GM12892 (cell line): ENCODE data around the genes PRR4, PRH1, TAS2R13, PRH2, TAS2R42 and PRB2.

GRCh38 chr12:10849141-10849730 lies at the start of gene PRR4:
Gene PRR4, minus strand, starts transcription at chr12:10849475.
- RRBS, result no CpG with 5 or more reads among the region's 3 CpGs

GRCh38 chr12:10884130-10884397 lies at the start of gene PRH1:
Gene PRH1, minus strand, starts transcription at chr12:10884255.
- RRBS, result no CpG with 5 or more reads among the region's 2 CpGs

GRCh38 chr12:10909287-10909729 lies at the start of gene TAS2R13:
Gene TAS2R13, minus strand, starts transcription at chr12:10909562.
- RRBS, result no CpG with 5 or more reads among the region's 2 CpGs

DNA sequence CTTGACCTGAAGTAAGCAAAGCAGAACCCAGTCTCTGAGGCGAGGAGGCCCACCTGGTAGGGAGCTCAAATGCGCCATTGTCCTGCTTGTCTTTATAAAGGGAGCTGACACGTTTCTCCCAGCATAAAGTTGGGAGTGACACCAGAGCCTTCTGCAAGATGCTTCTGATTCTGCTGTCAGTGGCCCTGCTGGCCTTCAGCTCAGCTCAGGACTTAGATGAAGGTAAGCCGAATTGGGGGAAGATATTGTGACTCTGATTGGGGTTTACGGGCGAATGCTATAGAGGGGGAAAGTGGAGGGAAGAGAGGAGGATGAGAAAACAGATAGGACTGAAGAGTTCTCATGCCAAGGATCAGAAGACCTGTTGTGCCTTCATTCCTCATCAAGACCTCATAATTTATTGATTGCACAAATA lies at the start of gene PRH2:
PRH2 (plus strand) TSS at position 121 of the 415 bp plus-strand sequence.
- RRBS, result no CpG with 5 or more reads among the region's 6 CpGs

GRCh38 chr12:10942008-10942618 lies 3.0 kb upstream of the TAS2R14 start:
- RRBS, result no CpG with 5 or more reads among the region's 4 CpGs

DNA sequence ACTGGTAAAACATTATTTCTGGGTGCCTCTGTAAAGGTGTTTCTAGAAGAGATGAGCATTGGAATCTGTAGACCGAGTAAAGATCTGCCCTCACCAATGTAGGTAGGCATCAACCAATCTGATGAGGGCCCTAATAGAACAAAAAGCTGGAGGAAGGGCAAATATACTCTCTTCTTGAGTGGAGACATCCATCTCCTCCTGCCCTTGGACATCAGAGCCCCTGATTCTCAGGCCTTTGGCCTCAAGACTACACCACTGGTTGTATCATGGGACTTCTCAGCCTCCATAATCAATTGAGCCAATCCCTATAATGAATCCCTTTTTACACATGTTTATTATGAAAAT lies 6.9 kb upstream of the SMIM10L1 start:
- RRBS, result no CpG with 5 or more reads among the region's 1 CpG

DNA sequence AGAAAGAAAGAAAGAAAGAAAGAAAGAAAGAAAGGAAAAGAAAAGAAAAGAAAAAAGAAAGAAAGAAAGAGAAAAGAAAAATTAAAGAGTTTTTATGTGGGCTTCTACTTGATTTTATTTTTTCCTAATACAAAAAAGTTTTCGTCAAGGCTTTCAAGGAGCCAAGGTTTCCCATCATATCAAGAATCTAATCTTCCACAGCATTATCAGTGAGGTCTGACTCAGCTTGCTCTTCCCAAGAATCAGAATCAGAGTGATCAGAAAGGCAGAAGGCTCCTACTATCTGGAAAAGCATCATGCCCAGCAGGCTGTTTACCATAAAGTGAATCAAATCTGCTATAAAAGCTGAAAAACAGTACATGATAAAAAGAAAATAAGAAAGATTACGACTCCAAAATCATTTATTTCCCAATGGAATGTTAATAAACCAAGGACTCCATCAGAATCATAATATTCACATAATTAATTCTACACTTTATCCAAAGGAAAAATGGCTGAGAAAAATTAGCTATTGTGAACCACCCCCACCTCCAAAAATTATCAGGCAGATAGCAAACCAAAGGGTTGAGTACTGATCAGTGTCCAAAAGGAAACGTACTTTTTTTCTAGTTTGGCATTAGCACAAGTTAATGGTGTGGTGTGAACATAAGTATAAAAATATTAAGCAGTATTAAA lies 2.5 kb upstream of the SMIM10L1 start:
- RRBS, result no CpG with 5 or more reads among the region's 3 CpGs

DNA sequence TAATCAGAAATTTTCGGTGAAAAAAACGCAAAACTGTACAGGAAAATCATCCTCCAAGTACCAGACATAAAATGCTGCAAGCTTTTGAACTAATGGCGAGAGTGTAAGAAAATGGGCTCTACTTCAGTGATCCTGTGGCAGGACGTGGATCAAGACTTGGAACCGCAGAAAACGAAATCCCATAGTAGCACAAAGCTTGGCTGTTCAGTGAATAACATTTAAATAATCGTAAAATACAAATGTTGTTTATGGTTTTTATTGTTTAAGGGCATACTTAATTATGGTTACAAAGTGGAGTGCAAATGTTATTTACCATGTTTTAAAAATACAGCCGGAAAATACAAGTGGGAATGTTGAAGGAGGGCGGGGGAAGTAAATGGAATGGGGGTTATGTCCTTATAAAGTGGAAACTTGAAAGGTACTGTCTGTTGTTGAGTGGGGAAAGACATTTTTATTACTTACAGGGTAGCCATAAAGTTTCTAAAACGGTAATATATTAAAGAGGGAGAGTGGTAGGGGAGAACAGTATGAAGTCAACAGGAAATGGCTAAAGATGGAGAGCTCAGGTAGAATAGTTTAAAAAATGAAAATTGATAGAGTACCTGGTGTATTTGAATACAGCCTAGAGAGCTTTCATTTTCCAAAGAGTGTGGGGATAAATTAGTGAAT lies 1.2 kb downstream of the SMIM10L1 start:
- RRBS, result no CpG with 5 or more reads among the region's 10 CpGs

- RRBS, result no CpG with 5 or more reads among the region's 2 CpGs
These were observed at the start of gene TAS2R42 for GRCh38 chr12:11186722-11187230. Gene TAS2R42, minus strand, starts transcription at chr12:11186937.

DNA sequence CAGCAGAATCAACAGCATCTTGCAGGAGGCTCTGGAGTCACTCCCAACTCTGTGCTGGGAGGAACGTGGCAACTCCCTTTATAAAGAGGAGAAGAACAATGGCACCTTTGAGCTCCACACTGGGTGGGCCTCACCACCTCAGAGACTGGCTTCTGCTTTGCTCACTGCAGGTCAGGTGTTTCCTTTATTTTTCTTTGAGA lies at the start of gene PRB2:
PRB2 (minus strand) TSS at position 56 of the 200 bp plus-strand sequence.
- RRBS, result no CpG with 5 or more reads among the region's 1 CpG

- RRBS, result no CpG with 5 or more reads among the region's 12 CpGs
These were observed 93.5 kb upstream of the ETV6 start for GRCh38 chr12:11555647-11556716.

GRCh38 chr12:11701268-11702287 lies 52.1 kb downstream of the ETV6 start:
- RRBS, result no CpG with 5 or more reads among the region's 16 CpGs

- RRBS, result no CpG with 5 or more reads among the region's 11 CpGs
These were observed 53.7 kb downstream of the ETV6 start for GRCh38 chr12:11702870-11703813.

- RRBS, result no CpG with 5 or more reads among the region's 13 CpGs
These were observed 100.6 kb downstream of the ETV6 start for GRCh38 chr12:11749772-11750753.

- RRBS, result no CpG with 5 or more reads among the region's 25 CpGs
These were observed 102.7 kb downstream of the ETV6 start for GRCh38 chr12:11752063-11752754.

DNA sequence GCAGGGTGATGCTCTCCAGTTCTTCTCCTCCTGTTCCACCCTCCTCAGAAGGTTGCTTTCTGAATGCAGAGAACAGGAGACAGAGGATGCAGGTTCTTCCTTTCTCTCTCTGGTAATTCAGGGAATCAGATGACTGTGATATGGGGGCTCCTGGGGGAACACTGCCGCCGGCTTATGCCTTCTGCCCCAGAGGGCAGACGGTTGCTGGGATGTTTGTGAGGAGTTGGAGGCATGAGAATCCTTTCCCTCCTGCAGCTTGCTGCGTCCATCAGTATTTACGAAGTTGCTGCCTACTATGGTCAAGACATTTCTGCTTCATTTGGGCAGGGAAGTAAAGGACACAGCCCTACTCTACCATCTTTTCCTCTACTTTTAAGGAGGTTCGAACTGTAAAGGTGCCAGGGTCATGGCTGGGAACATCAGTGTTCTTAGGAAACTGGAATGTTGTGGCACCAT lies 104.1 kb downstream of the ETV6 start:
- RRBS, result no CpG with 5 or more reads among the region's 6 CpGs

GRCh38 chr12:11758403-11759646 lies 109.4 kb downstream of the ETV6 start:
- RRBS, result no CpG with 5 or more reads among the region's 17 CpGs

GRCh38 chr12:11763047-11763534 lies 113.6 kb downstream of the ETV6 start:
- RRBS, result no CpG with 5 or more reads among the region's 7 CpGs

GRCh38 chr12:11855951-11856642 lies 206.6 kb downstream of the ETV6 start:
- RRBS, result no CpG with 5 or more reads among the region's 7 CpGs

DNA sequence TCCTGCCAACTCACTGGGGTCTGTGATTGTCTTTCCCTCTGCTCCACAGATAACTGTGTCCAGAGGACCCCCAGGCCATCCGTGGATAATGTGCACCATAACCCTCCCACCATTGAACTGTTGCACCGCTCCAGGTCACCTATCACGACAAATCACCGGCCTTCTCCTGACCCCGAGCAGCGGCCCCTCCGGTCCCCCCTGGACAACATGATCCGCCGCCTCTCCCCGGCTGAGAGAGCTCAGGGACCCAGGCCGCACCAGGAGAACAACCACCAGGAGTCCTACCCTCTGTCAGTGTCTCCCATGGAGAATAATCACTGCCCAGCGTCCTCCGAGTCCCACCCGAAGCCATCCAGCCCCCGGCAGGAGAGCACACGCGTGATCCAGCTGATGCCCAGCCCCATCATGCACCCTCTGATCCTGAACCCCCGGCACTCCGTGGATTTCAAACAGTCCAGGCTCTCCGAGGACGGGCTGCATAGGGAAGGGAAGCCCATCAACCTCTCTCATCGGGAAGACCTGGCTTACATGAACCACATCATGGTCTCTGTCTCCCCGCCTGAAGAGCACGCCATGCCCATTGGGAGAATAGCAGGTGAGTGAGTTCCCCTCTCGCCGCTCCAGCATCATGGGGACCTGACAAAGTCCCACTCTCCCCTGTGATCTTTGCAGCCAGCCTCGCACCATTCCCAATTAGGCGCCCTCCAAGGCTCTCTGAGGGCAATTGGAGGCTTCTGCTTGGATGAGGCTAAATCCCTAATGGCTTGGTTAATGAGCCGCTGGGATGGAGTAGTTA lies 201.2 kb upstream of the BCL2L14 start:
- RRBS, result 97% methylated on average over 4 of the region's 29 CpGs